LNCaP clone FGC (cell line): ENCODE measurements around a stretch of chr13.

DNA sequence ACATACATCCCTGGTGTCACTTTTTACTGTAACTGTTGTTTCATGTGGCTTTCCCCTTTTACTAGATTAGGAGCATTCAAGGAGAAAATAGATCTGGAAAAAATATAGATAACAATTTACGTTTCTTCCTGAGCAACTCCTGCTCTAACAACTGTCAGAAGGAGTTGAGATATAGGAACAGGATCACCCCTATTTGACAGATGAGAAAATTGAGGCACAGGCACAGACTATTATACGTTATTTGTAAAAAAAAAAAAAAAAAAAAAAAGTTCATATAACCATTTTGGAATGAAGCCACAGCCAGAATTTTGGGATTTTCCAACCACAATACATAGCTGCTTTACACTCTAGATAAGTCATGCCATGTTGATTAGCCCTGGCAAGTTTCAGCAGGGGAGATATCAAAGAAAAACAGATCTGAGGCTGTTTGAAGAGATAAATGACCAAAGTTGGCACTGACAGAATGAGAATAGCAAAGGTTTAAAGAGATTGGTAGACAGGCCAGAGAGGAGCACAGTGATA is 105.2 kb downstream of the MBNL2 start:
- RRBS, 2 experiments: no CpG with 5 or more reads among the region's 2 CpGs

GRCh38 chr13:97368182-97368966 is 65.6 kb upstream of the RAP2A start:
- RRBS, 2 experiments: no CpG with 5 or more reads among the region's 5 CpGs

GRCh38 chr13:97384385-97384821 is 49.6 kb upstream of the RAP2A start:
- RRBS, 2 experiments: no CpG with 5 or more reads among the region's 2 CpGs

DNA sequence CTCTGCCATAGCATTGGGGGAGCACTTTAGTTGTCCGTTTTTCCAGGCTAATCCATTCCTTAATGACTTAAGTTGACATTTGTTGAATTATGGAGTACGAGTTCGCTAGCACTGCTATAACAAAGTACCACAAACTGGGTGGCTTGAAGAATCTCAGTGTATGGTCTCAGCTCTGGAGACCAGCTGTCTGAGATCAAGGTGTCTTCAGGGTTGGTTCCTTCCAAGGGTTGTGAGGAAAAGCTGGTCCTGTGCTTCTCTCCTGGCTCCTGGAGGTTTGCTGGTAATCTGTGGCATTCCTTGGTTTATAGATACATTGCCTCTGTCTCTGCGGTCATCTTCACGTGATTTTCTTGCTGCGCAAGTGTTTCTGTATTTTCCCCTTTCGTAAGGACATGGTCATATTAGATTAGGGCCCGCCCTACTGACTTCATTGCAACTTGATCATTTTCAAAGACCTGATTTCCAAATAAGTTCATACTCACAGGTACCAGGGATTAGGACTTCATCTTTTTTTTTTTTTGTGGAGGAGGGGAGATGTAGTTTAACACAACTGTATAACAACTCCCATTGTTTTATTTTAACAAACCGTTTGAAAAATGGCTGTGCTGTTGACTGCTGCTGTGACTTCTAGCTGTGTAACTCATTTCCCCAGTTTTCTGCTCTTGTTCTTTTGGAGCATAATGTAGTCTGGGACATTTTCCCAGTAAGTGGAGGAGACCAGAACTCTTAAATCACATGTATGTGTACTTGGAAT is 49.1 kb upstream of the RNF113B start:
- RRBS, 2 experiments: no CpG with 5 or more reads among the region's 9 CpGs

DNA sequence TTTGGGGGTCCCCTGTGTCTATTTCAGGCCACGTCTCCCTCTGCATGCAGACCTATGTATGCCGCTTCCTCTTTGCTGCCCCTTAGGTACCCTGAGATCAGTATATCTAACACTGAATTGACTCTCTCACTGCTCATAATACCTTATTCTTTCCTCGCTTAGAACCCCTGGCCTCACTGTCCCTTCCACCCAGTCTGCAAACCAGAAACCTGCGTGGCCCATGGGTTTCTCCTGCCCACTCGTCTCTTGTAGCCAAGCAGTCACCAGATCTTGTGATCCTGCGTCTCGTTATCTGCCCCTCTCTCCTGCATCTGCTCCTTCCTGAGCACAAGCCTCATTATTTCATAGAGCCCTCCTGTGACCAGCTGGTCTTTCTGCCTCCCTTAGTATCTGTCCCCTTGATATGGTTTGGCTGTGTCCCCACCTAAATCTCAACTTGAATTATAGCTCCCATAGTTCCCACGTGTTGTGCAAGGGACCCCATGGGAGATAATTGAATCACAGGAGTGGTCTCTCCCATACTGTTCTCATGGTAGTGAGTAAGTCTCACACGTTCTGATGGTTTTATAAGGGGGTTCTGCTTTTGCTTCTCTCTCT is 109.0 kb upstream of the RNF113B start:
- RRBS, 2 experiments: no CpG with 5 or more reads among the region's 9 CpGs

DNA sequence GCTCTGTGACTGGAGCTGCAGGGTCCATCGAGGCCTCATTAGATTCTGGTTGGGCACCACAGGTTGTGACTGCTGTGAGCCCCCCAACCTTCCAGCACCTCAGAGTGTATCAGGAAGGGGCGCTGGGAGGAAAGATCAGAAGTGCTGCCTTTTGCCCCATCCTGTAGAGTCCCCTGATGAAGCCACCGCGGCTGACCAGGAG is 136.5 kb downstream of the STK24 start:
- RRBS, 2 experiments: no CpG with 5 or more reads among the region's 4 CpGs

DNA sequence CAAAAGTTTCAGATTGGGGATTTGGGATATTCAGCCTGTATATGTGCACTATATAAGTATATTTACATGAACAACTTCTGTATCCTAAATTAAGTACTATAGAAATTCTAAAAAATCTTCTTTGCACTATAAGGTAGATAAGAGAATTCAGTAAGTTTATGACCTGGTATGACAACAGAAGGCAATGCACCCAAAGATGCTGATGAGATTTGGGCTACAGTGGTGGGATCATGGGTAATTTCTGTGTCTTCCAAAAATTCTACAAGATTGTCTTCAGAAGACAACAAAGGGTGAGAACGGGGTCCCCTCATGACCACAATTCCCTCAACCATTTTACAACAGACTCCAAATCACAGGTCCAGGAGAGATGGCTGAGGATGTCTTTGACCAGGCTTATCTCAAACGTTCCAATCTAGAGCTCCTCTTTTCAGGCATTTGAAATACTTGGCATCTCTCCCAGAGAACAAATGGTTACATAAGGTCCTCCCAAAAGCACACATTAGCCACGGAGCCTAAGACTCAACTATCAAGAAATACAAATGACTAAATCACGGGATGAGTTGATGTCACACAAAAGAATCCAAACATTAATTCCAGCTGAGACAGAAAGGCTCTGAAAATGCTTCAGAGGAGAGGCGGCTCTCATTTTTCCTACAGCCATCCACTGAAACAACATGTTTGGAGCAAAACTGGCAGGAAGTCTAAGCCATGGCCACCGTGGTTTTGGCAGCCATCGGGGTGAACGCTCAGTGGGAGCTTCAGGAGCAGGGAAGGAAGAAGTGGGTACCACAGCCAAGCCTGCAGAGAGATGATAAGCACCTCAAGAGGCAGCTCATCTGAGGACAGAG is 122.7 kb downstream of the STK24 start:
- RRBS, 2 experiments: no CpG with 5 or more reads among the region's 8 CpGs

GRCh38 chr13:98525411-98525829 is 51.5 kb downstream of the STK24 start:
- RRBS, 2 experiments: no CpG with 5 or more reads among the region's 10 CpGs

DNA sequence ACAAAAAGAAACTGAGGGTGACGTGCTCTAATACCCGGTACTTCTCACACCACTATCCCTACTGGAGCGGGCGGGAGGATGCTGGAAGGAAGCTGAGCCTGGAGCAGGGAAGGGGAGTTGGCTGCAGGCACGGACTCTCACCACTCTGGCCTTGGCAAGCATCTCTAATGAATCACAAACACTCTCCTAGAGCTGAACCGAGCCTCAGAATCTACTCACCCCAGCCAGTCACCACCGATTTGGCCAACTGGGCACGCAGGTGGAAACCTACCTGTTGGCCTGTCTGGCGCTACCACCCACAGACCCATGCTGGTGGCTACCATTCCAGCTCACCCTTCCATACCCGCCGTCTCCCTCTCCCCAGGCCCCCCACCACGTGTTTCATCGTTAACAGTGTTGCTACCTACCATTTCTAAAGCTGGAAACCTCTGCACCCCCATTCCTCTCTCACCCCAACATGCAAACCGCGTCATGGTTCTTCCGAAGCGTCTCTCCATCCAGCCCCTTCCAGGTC is 48.0 kb downstream of the STK24 start:
- RRBS, 2 experiments: no CpG with 5 or more reads among the region's 17 CpGs

- RRBS, 2 experiments: no CpG with 5 or more reads among the region's 6 CpGs
These were observed 10.8 kb downstream of the STK24 start for GRCh38 chr13:98566197-98566477.

DNA sequence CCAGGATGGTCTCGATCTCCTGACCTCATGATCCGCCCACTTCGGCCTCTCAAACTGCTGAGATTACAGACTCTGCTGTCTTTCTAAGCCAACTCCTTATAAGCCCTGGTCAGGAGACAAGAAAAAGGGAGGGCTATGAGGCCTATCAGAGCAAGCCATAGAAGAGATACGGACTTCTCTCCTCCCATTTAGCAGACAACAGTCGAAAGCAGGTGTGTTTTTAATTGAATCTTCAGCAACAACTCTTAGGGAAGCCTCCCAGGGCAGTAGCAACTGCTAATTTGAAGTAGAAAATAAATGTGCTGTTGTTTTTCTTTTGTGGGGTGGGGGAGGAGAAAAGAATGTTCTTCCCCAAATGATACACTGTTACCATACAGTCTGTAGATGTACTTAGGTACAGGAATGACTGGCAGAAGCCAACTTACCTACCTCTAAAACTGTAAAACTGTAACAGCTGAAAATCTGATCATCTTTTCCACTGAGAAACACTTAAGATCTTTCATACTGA is 2.6 kb downstream of the STK24 start:
- RRBS, 2 experiments: no CpG with 5 or more reads among the region's 5 CpGs

DNA sequence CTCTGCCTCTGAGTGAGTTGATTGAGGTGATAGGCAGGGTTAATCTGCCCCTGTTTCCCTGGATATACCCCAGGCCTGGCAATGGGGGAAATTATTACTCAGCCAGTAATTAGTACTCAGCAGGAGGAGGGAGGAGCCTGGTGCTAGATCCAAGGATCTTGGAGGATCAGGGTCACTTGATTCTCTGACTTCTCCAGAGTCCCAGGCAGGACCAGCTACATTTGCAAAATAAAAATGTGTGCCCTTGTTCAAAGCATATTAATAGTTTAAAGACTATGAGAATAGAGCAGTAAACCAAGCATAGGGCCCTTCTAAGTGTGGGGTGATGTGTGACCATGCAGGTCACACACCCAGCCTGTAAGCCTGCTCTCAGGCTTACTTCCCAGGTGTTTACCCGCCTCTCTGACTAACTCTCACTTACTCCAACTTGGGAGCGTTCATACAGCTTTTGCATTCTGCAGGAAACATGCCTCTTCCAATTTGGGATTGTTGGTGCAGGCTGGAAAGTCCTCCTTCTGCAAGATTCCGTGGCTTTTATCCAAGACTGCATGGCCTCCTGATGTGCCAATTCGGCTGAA is 7.9 kb upstream of the STK24 start:
- RRBS, 2 experiments: no CpG with 5 or more reads among the region's 4 CpGs

DNA sequence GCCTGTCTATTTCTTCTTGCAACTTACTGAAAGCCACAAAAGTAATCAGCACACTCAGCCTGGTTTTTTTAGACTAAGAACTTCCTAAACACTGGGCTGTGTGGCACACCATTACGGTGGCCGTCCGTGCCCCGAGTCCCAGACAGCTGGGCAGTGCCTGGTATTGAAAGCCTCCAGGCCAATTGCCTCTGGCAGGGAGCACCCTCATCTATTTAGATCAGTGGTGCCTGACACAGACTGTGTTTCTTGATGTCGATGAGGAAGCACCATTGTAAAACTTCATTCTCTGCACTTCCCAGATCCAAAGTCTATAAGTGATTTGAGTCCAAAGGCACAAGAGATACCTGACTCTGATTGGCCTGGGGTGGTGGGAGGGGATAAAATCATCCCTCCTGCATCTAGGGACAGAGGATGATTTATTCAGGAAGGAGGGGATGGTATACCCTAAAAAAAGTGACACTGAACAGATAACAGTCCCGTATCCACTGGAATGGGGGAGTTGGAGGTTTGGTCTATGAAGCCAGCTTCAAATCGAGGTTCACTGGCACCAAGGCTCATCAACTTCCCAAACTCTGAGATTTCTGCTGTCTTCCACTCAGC is 8.5 kb upstream of the STK24 start:
- RRBS, 2 experiments: no CpG with 5 or more reads among the region's 7 CpGs

GRCh38 chr13:98653362-98653785 is 76.5 kb upstream of the STK24 start:
- RRBS, 2 experiments: no CpG with 5 or more reads among the region's 6 CpGs

- RRBS, 2 experiments: no CpG with 5 or more reads among the region's 11 CpGs
These were observed 81.2 kb upstream of the STK24 start for GRCh38 chr13:98658025-98658535.

DNA sequence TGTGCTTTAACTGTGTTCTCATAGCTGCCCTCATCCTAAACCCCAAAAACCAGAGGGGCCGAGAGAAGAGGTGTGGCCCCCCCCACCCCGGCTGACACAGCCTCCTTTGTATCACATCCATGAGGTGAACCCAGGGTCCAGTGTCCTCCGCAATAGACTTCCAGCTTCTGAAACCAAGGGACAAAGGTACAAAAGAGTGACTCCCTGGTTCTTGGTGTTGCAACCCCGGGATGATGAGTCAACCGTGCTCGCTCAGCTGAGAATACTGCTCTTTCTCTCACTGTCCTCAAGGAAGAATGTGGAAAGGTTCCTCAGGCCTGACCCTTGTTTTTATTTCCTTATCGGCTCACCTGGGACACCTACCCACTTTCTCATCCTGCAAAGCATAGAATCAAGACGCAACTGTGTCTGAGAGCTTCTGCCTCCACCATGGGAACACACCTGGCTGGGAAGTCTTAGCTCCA is 5.5 kb downstream of the SLC15A1 start:
- RRBS, 2 experiments: no CpG with 5 or more reads among the region's 8 CpGs

- RRBS, 2 experiments: no CpG with 5 or more reads among the region's 12 CpGs
These were observed 41.7 kb upstream of the SLC15A1 start for GRCh38 chr13:98794065-98794764.

GRCh38 chr13:98921511-98922334 is 56.1 kb downstream of the DOCK9 start:
- RRBS, 2 experiments: no CpG with 5 or more reads among the region's 7 CpGs

DNA sequence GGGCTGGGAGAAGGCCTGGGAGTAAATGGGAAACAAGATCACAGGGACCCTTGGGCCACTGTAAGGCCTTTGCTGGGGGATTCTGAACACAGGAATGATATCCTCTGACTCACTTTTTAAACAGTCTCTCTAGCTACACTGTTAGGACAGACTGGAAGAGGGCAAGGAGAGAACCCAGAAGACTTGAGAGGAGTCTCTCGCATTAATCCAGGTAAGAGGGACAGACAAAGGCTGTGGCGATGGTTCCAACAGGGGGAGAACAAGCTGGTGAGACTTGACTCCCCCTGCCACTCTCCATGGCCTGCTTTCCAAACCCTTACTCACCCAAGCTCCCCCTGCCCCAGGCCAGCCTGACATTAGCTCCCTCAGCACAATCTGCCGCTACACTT is 31.8 kb downstream of the DOCK9 start:
- RRBS, 2 experiments: no CpG with 5 or more reads among the region's 3 CpGs